ENCODE measurements around the gene FAM124B.

- PRO-cap = no peak
- RAMPAGE, long total RNA, 2 experiments = no peak in any of the 2 experiments
Observed at GRCh38 chr2:222934829-222935336, 74.0 kb downstream of the ACSL3 start.

- PRO-cap = no peak
- RAMPAGE, long total RNA, 2 experiments = no peak in any of the 2 experiments
Observed at GRCh38 chr2:223469260-223469776, 132.8 kb downstream of the SCG2 start.

- PRO-cap = unidirectional peak, plus-strand start at chr2:223698549
- RAMPAGE, long total RNA, 2 experiments = no peak in any of the 2 experiments
Observed at GRCh38 chr2:223698401-223698829, 96.3 kb upstream of the SCG2 start.

DNA sequence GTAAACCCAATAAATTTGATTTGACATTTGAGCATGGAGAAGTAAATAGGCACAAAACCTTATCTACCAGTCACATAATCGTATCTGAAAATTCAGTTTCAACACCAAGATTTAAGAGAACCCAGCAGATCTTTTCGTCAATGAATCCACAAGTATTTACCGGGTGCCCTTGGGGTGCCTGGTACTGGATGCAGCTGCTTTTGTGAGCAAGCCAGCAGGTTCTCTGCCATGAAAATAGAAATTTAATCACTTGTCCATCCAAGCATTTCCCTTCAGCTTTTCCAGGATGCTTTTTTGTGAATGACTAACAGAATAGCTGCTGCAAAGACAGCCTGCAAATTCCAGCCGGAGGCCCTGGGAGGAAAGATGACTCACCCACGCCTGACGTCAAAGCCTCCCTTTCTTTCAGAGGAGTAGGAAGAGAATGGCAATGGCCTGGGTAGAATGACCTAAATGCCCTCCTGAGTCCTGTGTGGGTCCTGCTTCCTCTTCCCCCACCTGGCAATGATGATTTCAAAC is 112.0 kb downstream of the AP1S3 start:
- PRO-cap = no peak
- RAMPAGE, long total RNA, 2 experiments = no peak in any of the 2 experiments

- PRO-cap = no peak
- RAMPAGE, long total RNA, 2 experiments = no peak in any of the 2 experiments
Observed at GRCh38 chr2:223805652-223806463, 31.5 kb downstream of the AP1S3 start.

DNA sequence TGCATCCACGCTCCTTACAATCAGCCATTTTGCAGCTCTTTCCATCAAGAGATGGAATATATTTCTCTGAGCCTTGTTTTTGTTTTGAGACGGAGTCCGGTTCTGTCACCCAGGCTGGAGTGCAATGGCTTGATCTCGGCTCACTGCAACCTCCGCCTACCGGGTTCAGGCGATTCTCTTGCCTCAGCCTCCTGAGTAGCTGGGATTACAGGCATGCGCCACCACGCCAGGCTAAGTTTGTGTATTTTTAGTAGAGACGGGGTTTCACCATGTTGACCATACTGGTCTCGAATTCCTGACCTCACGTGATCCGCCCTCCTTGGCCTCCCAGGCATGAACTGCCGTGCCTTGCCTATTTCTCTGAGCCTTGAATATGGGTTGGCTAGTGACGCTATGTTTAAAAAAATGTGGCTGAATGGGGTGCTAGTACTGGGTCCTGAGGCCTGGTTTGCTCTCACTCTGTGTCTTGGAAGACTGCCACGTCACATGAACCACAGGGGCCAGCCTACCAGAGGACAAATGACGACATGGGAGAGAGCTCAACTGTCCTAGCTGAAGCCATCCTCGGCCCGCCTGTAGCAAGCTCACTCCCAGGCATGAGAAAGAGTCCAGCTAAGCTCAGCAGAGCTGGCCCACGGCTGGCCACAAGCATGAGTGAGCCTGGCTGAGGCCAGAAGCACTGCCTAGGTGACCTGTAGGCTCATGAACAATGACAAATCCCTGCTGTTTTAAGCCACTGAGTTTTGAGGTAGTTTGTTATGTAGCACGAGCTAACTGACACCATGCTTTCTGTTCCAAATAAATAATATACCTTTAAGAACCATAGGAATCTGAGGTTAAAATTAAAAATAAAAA is 14.6 kb downstream of the WDFY1 start:
- PRO-cap = no peak
- RAMPAGE, long total RNA, 2 experiments = no peak in any of the 2 experiments

GRCh38 chr2:223952379-223953063 is 4.7 kb upstream of the MRPL44 start:
- PRO-cap = no peak
- RAMPAGE, long total RNA, 2 experiments = no peak in any of the 2 experiments

- PRO-cap = no peak
- RAMPAGE, long total RNA, 2 experiments = no peak in any of the 2 experiments
Observed at GRCh38 chr2:224072217-224072662, 33.2 kb upstream of the SERPINE2 start.

- PRO-cap = unidirectional peak, minus-strand start at chr2:224402034
- RAMPAGE, long total RNA, 2 experiments = no peak in any of the 2 experiments
Observed at GRCh38 chr2:224401608-224402363, at the start of gene FAM124B. FAM124B (minus strand) TSS chr2:224402107.

DNA sequence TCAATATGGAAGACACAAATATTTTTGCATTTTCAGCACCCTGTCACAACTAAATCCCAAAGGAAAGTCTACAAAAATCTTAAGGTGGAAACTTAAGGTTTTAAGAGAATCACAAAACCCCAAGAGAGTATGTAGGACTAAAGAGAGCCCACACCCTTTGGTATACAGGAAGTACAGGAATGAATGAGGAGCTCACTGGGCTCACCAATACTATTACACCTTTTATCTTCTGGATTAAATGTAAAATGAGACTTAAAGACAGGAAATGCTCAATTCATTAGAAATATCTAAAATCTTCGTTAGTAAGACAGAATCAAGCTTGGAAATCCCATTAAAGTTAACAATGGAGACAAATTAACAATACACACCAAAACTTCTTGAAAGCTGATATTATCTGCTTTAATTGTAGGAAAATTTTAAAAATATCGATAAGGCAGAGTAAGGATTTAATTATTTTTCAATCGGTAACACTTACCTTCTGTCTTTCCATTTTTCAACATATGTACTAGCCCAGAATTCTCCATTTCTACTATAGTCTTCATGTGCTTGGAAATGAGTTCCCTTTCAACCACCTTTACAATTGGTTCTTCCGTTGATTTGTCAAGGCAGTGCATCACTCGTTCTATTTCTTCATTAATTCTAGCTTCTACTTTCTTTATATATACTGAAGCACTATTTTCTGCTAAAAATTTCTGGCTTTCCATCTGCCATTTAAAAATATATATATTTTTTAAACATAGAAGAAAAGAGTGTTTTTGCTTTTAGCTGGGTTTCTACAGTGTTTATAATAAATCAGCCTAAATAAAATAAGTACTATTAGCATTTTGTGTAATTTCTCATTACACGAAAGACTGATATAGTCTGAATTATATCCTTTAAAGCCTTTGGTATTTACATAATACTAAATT is 74.0 kb downstream of the CUL3 start:
- PRO-cap = no peak
- RAMPAGE, long total RNA, 2 experiments = no peak in any of the 2 experiments

GRCh38 chr2:224527333-224528731 is 57.3 kb downstream of the CUL3 start:
- PRO-cap = no peak
- RAMPAGE, long total RNA, 2 experiments = no peak in any of the 2 experiments

DNA sequence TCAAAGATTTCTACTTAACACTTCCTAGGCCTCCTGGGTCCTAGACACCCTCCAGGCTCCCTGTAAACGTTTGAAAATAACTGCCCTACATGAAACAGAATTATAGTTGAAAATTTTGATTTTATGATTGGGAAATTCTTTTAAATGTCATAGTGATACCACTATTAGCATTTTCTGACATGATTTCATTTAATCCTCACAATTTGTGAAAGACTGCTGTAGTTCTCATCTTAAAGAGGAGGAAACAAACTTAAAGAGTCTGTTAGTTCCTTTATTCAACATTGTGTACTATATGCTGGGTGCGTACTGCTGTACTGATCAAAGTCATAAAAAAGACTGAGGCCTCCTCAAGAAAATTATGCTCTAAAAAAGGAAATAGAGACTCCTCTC is 10.6 kb downstream of the CUL3 start:
- PRO-cap = no peak
- RAMPAGE, long total RNA, 2 experiments = no peak in any of the 2 experiments

GRCh38 chr2:224953153-224953686 is 89.0 kb downstream of the DOCK10 start:
- PRO-cap = no peak
- RAMPAGE, long total RNA, 2 experiments = no peak in any of the 2 experiments

DNA sequence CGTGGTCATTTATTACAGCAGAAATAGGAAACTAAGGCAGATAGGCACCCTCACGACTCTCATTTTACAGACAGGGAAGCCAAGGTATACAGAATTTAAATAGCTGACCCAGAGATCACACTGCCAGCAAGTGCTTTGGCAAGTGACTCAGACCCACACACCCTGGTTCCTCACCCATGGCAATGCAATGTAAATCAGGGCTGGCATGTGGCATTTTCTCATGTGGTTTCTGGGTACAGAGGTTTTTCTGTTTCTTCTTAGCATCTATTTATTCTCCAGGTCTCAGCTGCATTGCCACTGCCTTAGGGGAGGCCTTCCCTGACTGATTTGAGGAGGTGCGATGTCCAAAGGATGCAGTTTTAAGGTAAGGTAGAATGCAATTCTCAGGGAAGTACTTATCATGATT is 68.6 kb downstream of the DOCK10 start:
- PRO-cap = no peak
- RAMPAGE, long total RNA, 2 experiments = no peak in any of the 2 experiments

DNA sequence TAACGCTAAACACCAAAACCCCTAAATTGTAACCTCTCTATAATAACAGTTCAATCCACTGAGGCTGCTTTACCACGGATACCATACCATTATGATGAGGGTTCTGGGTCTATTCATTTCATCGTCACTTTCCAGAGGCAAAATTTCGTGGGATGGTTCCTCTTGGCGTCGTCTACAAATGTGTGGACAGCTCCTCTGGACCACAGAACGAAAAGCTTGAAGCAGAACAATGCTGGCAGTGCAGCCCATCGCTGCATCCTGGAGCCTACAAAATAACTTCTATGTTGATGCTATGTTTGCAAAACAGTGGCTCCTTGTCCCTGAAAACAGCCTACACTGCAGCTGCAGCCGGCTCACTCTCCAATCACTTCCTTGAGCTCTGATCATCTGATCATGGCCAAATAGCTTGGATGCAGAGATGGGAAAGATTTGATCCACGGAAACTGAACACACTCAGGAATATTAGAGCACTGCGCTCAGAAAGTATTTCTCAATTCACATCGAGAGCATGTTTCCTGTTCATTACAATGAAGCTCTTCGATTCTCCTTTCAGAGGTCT is 60.1 kb downstream of the DOCK10 start:
- PRO-cap = no peak
- RAMPAGE, long total RNA, 2 experiments = no peak in any of the 2 experiments

- PRO-cap = no peak
- RAMPAGE, long total RNA, 2 experiments = no peak in any of the 2 experiments
Observed at GRCh38 chr2:226136759-226137056, 662.9 kb downstream of the IRS1 start.

- PRO-cap = no peak
- RAMPAGE, long total RNA, 2 experiments = no peak in any of the 2 experiments
Observed at GRCh38 chr2:226185094-226185814, 614.4 kb downstream of the IRS1 start.

- PRO-cap = no peak
- RAMPAGE, long total RNA, 2 experiments = no peak in any of the 2 experiments
Observed at GRCh38 chr2:226466144-226467120, 333.2 kb downstream of the IRS1 start.

DNA sequence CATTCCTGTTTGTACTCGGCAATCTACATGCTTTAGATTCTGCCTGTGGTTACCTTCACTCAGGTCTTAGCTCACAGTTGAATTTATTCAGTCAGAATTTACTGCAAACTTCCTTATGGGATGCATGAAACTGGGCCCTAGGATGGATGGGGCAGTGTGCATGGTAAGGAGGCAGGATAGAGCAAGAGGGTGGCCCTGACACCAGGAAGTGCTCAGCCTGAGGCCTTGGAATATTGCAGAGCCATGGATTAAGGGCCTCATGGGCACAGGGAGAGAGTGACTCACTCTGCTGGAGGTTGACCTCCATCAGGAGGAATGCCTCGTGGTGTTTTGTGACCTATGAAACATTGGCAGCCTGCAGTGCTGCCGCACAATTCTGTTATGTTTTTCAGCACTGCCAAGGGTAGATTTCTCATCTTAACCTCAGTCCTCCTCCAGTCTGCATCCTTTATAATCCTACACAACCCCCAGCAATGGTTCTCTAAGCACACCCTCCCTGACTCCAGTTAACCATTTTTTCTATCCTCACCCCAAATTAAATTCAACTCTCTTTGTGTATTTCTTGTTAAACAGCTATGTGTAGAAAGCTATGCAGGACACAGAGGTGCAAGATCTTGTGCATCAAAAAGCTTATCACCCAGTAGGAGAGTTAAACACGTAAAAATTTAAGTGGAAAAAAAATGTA is 321.2 kb downstream of the IRS1 start:
- PRO-cap = no peak
- RAMPAGE, long total RNA, 2 experiments = no peak in any of the 2 experiments

- PRO-cap = no peak
- RAMPAGE, long total RNA, 2 experiments = no peak in any of the 2 experiments
Observed at GRCh38 chr2:226770551-226771374, 28.9 kb downstream of the IRS1 start.